Cerebral cortex (tissue), 2 donors: ENCODE results near the genes KIAA2013, DHRS3, PRAMEF11 and PRAMEF2.

GRCh38 chr1:11844662-11845161, 2.9 kb downstream of the NPPA start:
- PRO-cap, 2 experiments, result no peak in any of the 2 experiments

GRCh38 chr1:11918608-11919286, 7.5 kb downstream of the KIAA2013 start:
- PRO-cap, 2 experiments, result peak in 1 of 2 experiments; most common plus-strand start chr1:11919112 (in 1)

DNA sequence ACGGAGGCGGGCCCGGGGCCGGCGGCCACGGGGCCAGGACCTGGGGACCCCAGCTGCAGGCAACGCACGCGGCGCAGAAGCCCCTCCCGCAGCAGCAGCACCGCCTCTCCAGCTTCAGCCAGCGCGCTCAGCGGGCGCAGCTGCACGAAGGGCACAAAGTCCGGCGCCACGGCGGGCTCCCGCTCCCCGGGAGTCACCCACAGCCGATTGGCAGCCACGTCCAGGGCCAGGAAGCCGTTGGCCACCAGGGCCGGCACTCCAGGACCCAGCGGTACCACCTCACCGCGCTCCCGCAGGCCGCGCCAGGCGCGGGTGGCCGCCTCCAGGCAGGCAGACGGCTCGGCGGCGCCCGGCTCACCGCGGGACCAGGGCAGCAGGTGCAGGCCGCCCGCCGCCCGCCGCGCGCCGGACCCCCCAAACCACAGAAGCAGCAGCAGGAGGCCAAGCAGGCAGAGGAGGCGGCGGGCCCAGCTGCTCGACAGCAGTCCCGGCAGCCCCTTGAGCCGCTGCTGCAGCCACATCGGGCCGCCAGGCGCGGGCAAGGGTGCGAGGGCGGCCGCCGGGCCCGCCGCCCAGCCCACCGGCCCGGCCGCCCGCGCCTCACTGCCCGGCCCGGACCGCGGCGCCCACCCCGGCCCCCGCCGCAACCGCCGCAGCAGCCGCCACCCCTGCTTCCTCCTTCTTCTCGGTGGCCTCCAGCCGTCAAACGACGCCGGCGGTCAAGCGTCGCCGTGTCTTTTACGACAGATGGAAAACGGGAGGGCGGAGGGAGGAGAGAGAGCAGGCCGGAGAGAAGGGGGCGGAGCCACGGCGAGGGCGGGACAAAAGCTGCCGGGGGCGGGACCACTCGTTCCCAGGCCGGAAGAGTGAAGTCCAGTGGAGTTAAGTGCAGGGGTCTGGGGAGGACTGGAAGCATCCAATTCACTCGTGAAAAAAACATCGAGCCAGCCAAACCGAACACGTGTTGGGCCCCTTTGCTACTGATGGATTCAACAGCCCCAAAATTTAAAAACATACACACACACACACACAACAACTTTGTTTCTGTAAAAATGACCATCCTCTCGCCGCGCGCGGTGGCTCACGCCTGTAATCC, at the start of gene KIAA2013:
Gene KIAA2013, minus strand, starts transcription at position 711 of the 1,096 bp plus-strand sequence.
- PRO-cap, 2 experiments, result peak in 1 of 2 experiments; most common plus-strand start position 885 of the sequence (in 1); most common minus-strand start position 711 of the sequence (in 1)

GRCh38 chr1:11938723-11939303, 4.3 kb downstream of the PLOD1 start:
- PRO-cap, 2 experiments, result no peak in any of the 2 experiments

DNA sequence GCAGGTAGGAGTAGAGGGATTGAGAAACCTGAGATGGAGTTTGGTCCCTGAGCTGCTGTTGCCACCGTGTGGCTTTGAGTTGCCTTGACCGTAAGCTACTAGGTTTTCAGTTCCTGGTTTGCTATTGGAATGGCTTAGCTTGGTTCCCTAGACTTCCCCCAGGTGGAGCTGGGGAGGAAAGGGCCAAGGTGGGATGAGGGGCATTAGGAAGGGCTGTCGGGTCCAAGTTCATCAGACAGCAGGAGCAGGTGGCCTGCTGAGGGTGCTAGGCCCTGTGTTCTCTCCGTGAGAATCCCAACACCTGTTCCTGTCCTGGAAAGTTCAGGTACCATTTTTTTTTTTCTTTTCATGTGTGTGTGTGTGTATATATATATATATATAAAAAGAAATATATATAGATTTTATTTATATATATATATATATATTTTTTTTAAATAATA, 13.0 kb upstream of the MFN2 start:
- PRO-cap, 2 experiments, result no peak in any of the 2 experiments

- PRO-cap, 2 experiments, result no peak in any of the 2 experiments
Measured at GRCh38 chr1:12001980-12002465, 17.3 kb upstream of the MIIP start.

- PRO-cap, 2 experiments, result no peak in any of the 2 experiments
Measured at GRCh38 chr1:12014108-12015366, 4.8 kb upstream of the MIIP start.

- PRO-cap, 2 experiments, result no peak in any of the 2 experiments
Measured at GRCh38 chr1:12165203-12165840, 1.5 kb upstream of the TNFRSF1B start.

- PRO-cap, 2 experiments, result no peak in any of the 2 experiments
Measured at GRCh38 chr1:12190776-12191486, 24.1 kb downstream of the TNFRSF1B start.

DNA sequence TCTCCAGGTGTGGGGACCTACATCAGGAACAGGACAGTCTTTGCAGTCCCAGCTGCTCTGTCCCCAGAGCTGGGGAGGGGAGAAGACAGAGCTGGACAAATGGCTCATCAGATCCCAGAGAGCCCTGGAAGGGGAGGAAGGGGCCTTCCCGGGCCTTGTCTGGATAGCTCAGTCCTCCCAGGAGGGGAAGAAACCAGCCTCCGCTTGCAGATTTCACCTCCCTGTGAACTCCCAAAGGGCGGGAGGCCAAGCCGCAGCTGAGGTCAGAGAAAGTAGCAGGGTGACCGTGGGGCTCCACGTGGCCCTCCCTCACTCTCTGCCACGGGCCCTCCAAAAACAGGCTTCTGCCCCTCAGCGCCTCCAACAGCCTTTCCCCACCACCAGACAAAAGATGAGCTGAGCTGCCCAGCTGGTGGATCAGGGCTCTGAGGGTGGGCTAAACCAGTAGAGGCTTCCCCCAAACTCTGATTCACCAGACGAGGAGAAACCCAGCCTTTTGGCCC, 76.5 kb downstream of the DHRS3 start:
- PRO-cap, 2 experiments, result no peak in any of the 2 experiments

- PRO-cap, 2 experiments, result no peak in any of the 2 experiments
Measured at GRCh38 chr1:12587664-12588353, 30.2 kb downstream of the DHRS3 start.

GRCh38 chr1:12617106-12617543, 885 bp downstream of the DHRS3 start:
- PRO-cap, 2 experiments, result peak in 1 of 2 experiments; most common plus-strand start chr1:12617293 (in 1); most common minus-strand start chr1:12617305 (in 1)

DNA sequence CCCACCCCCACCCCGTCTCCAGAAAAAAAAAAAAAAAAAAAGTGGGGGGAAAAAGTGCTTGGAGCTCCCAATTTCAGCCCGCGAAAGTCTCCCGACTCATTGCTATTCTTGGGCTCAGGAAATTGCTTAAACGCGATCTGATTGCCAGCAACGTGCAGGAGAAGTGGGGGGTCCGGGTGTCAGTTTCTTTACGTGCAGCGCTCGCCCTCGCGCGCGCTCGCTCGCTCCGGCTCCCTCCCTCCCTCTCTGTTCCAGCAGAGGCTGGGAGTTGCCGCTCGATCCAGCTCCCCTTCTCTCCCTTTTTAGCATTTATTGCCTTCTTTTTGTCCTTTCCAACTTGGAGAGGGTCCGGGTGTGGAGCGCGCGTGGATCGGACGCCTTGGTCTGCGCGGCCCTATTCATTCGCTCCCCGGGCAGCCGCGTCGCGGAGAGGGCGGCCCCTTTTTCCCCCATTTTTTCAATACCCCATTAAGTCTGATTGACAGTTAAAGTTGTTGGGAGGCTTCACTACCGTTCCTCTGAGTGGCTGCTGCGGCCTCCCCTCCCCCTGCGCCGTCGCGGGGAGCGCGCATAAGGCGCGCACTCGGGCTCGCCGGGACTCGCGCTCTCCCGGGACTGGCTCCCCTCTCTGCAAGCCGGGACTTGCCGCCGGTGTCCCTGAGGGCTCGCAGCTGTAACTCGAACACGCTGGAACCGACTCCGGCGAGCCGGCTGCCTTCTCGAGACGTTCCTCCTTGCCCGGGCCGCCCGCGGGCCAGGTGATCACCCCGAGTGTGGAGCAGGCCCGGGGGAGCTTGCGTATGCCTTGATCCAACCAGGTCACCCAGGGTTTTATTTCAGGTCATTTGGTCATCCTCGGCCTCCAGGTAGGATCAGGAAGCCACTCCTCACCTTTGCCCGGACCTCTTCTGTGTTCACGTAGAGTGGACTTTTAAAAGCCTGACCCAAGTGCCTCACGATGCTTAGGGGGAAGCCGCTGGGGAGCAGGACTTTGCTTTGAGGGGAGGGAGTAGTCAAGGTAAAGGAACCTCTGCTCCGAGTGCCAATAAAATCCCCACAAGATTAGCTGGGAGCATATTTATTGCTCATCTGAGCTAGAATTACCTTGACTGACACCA, at the start of gene DHRS3:
Gene DHRS3, minus strand, starts transcription at position 373 of the 1,118 bp plus-strand sequence.
- PRO-cap, 2 experiments, result peak in 1 of 2 experiments; most common plus-strand start position 249 of the sequence (in 1); most common minus-strand start position 462 of the sequence (in 1)

DNA sequence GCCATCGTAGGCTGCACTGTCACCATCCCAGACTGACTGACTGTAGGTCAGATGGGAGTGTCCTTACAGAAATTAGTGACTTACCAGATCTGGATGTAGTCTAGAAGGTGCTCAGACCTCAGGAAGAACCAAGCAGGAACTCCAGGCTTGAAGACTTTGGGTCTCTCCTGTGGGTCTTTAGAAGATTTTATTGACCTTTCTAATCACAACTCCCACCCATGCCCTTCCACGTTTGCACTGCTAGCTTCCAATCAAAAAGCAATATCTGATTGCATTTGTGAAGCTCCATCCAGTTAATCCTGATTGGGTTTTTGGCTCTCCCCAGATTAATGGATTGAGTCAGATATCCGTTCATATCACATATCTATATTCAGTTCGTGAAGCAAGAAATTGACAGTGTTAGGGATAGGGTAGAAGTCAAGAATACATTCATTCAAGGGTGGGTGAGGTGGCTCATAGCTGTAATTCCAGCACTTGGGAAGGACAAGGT, at the start of gene PRAMEF11:
Gene PRAMEF11, minus strand, starts transcription at position 139 of the 490 bp plus-strand sequence.
- PRO-cap, 2 experiments, result no peak in any of the 2 experiments

- PRO-cap, 2 experiments, result no peak in any of the 2 experiments
Measured at GRCh38 chr1:12856852-12857276, at the start of gene PRAMEF2. TSS of gene PRAMEF2 (plus strand) at chr1:12857086.

GRCh38 chr1:13505018-13505409, 8.8 kb downstream of the LRRC38 start:
- PRO-cap, 2 experiments, result no peak in any of the 2 experiments

DNA sequence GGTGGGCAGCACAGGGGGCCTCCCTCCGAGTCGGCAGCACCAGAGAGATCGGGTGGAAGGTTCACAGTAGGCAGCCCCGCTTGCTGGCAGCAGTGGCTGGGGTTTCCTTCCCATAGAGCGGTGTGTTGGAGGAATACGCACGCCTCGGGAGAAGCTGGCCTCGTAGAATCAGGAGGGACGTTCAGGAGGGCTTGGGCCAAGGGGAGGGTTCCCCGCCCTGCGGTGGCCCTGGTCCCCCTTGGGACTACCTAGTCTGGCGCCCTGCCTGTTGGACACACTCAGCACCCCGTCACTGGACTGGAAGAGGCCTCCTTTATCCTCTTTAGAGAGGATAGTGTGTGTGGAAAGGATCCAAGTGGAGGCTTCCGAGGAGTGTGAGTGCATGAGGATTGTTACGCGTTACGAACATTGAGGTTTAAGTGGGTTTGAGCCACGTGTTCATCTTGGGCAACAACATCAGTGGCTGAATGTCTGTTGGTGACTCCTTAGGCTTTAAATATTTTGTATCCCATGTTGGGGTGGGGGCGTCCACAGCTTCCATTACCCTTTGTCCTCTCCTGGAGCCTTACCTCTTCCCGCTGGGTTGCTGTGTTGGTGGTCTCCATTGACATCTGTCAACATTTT, 821 bp downstream of the PDPN start:
- PRO-cap, 2 experiments, result peak in 1 of 2 experiments; most common minus-strand start position 376 of the sequence (in 1)

DNA sequence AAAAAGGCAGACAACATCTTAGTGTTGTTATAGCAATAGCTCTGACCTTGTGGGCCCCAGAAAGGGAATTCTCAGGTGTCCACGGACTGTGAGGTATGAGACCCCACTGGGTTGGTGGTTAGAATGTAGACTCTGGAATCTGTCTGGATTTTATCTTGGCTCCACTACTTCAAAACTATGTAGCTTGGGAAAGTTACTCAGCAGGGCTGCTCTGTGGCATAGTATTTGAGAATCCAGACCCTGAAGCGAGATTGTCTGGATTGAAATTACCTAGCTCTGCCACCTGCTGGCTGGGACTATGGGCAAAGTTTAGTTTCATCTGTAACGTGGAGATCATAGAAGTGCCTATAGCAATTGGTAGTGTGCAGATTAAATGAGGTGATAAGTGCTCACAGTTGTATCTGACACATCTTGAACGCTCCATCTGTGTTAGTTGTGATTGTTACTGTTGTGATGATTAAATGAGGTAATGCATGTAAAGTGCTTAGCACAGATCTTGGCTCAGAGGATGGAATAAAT, 25.8 kb downstream of the PRDM2 start:
- PRO-cap, 2 experiments, result no peak in any of the 2 experiments

DNA sequence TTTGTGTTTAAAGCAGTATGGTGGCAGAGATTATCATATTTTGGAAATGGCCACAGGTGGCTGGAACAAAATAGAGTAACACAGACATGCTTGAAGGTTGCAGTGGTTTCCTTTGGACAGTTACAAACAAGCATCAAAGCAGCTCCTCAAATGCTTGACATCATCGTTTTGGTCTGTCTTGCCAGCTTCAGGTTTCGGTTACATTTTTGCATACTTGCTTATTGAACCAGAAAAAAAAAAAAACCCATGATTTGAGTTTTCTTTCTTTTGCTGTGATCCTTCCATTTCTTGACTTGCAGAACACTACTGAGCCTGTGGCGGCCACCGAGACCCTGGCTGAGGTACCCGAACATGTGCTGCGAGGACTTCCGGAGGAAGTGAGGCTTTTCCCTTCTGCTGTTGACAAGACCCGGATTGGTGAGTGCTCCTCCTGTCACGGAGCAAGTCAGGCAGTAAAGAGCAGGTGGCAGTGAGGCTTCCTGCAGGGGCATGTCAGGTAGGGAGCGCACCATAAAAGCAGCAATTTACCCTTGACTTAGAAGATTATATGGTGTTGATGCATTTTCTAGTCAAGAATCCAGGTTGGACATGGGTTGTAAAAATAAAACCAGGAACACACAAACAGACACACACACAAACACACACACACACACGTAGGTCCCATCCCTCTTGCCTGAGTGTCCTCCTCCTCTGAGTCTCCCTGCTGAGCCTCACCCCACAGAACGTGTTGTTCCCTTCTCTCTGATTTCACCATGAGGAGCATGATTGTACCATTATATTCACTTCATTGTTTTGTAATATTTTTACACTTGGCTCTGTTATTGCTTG, 30.9 kb downstream of the PRDM2 start:
- PRO-cap, 2 experiments, result peak in 1 of 2 experiments; most common plus-strand start position 455 of the sequence (in 1); most common minus-strand start position 343 of the sequence (in 1)

- PRO-cap, 2 experiments, result no peak in any of the 2 experiments
Measured at GRCh38 chr1:13760806-13761216, 60.8 kb downstream of the PRDM2 start.